Fibroblast of villous mesenchyme (primary cell): Measurements from ENCODE around the genes ZNF573, PPP1R14A and SPRED3.

DNA sequence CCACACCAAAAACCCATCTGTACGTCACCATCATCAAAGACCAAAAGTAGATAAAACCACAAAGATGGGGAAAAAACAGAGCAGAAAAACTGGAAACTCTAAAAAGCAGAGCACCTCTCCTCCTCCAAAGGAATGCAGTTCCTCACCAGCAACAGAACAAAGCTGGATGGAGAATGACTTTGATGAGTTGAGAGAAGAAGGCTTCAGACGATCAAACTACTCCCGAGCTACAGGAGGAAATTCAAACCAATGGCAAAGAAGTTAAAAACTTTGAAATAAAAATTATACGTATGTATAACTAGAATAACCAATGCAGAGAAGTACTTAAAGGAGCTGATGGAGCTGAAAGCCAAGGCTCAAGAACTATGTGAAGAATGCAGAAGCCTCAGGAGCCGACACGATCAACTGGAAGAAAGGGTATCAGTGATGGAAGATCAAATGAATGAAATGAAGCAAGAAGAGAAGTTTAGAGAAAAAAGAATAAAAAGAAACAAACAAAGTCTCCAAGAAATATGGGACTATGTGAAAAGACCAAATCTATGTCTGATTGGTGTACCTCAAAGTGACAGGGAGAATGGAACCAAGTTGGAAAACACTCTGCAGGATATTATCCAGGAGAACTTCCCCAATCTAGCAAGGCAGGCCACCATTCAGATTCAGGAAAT lies 39.3 kb downstream of the ZNF420 start:
- CAGE, long polyA plus RNA, result no peak

- CAGE, long polyA plus RNA, result no peak
These were observed 27.7 kb downstream of the ZNF607 start for GRCh38 chr19:37691609-37692543.

DNA sequence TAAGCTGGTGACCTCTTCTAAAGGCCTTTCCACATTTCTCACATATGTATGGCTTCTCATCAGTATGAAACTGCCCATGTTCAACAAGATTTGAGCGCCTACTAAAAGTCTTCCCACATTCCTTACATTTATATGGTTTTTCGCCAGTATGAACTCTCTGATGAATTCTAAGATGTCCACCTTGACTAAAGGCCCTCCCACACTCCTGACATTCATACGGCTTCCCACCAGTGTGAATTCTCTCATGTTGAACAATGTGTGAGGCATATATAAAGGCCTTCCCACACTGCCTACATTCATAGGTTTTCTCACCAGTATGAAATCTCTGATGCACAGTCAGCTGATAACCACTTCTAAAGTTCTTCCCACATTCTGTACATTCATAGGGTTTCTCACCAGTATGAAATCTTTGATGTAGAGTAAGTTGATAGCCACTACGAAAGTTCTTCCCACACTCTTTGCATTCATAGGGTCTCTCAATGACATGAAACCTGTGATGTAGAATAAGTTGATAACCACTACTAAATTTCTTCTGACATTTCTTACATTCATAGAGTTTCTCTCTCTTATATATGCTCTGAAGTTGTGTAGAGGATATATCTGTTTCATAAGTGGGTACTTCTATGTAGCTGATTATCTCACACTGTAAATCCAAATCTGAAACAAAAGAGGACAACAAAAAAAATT lies 20.1 kb upstream of the ZNF607 start:
- CAGE, long polyA plus RNA, result no peak

GRCh38 chr19:37771314-37771979 lies 7.9 kb downstream of the ZNF573 start:
- CAGE, long polyA plus RNA, result no peak

- CAGE, long polyA plus RNA, result no peak
These were observed at the start of gene ZNF573 for GRCh38 chr19:37778893-37780169. TSS of gene ZNF573 (minus strand) at chr19:37779586.

- CAGE, long polyA plus RNA, result no peak
These were observed 27.1 kb downstream of the SIPA1L3 start for GRCh38 chr19:37934056-37934541.

DNA sequence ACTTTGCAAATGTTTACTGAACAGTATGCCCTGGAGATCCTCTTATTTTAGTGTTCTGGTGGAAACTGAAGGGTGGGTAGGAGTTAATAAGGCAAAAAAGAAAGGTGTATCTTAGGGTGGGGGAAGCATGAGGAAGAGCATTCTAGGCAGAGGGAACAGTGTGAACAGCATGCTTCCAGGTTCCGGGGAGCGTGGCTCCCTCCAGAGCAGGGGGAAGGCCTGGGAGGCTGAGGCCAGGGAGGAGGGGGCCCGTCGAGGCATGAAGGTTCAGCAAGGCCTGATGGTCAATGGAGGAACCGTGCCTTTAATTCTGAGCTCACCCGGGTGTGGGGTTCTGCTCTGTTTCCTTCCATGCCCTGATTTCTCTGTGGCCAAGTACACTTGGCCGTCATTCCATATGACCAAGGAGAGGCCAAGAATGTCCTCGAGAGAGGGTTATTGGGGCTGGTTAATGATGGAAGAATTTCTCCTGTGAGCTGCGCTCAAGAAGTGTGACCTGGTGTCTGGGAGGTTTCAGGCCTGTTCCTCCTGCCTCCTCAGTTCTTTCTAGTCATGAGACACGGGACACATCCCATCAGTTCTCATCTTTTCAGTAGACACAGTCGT lies 73.5 kb downstream of the SIPA1L3 start:
- CAGE, long polyA plus RNA, result no peak

DNA sequence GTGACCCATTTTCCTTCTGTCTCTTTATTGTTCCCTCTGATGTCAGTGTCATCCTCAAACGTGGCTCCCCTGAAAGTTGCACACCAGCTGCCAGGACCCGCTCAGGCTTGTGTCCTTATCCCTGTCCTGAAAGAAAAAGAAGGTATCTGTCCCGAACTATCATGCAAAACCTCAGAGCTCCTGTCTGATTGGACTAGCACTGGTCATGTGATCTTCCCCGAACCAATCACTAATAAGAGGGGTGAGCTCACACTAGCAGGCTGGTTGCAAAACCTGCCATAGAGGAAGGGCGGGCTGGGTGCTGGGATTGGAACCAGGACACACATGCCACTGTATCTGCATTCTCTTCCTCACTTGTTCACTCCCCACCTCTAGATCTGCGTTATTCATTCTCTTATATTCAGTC lies 97.5 kb downstream of the SIPA1L3 start:
- CAGE, long polyA plus RNA, result no peak

- CAGE, long polyA plus RNA, result no peak
These were observed 116.3 kb downstream of the SIPA1L3 start for GRCh38 chr19:38023142-38023966.

DNA sequence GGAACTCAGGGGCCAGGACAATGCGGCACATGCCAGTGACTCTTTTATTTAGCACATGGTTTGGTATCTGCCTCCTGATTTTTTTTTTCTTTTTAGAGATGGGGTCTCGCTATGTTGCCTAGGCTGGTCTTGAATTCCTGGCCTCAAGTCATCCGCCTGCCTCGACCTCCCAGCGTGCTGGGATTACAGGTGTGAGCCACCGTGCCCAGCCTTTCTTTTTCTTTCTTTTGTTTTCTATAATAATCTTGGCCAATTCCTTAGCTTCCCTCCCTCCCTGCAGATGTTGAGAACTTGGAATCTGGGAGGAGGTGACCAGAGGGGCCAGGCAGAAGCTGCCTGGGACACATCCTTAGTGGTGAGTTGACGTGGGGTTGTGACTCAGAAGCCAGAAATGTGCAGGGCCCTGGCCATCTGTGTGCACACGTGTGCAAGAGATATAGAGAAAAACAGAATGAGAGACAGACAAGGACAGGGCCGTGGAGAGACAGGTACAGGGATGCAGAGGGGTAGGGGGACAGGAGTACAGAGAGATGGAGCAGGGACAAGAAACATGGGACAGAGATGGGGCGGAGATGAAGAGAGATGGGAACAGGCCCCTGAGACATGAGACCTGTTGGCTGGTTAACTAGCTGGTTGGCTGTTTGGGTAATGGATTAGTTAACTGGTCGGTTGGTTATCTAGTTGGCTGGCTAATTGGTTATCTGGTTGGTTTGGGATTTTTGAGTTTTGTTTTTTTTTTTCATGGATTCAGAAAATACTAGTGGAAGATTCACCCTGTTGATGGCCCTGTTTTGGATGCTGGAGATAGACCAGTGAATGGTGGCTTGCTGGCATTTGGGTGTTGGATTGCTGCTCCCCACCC lies 154.4 kb downstream of the SIPA1L3 start:
- CAGE, long polyA plus RNA, result no peak

GRCh38 chr19:38256081-38256865 lies at the start of gene PPP1R14A:
TSS of gene PPP1R14A (minus strand) at chr19:38256374.
- CAGE, long polyA plus RNA, result start-site peak on the minus strand at chr19:38256348-38256405, 390 and 1,488 reads in 2 replicates

GRCh38 chr19:38265421-38266042 lies 1.2 kb downstream of the SPINT2 start:
- CAGE, long polyA plus RNA, result no peak

DNA sequence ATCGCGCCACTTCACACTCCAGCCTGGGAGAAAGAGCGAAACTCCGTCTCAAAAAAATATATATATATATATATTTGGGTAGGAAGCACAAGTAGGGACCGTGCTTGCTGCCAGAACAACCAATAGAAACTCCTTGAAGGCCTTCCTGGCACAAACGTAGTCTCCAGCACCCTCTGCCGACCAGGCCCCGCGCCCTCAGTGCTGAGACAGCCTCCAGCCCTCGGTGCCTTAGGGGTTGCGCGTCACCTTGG lies 218 bp upstream of the CATSPERG start:
- CAGE, long polyA plus RNA, result no peak

DNA sequence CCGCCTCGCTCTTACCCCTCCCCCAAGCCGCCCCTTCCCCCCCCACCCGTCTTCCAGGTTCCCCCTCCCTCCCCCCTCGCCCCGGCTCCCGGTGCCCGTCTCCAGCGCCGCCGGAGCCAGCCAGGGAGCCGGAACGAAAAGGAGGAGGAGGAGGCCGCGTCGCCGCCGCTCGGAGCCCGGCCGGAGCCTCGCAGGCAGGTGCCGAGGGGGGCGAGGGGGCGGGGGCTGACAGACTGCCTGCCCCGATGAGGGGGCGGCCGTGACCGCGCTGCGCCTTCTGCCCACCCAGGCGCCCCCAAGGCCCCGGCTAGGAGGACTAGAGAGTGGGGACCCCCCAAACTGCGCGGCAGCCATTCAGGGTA lies at the start of gene SPRED3:
SPRED3 (plus strand) TSS at position 84 of the 362 bp plus-strand sequence.
- CAGE, long polyA plus RNA, result no peak

- CAGE, long polyA plus RNA, result no peak
These were observed 960 bp downstream of the SPRED3 start for GRCh38 chr19:38389031-38390282.

DNA sequence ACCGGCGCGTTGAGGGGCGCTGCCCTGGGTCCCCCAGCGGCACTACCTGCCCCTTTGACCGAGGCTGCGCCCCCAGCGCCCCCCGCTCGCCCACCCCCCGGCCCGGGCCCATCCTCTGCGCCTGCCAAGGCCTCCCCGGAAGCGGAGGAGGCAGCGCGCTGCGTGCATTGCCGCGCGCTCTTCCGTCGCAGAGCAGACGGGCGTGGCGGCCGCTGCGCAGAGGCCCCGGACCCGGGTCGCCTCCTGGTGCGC lies 7.1 kb downstream of the SPRED3 start:
- CAGE, long polyA plus RNA, result no peak

DNA sequence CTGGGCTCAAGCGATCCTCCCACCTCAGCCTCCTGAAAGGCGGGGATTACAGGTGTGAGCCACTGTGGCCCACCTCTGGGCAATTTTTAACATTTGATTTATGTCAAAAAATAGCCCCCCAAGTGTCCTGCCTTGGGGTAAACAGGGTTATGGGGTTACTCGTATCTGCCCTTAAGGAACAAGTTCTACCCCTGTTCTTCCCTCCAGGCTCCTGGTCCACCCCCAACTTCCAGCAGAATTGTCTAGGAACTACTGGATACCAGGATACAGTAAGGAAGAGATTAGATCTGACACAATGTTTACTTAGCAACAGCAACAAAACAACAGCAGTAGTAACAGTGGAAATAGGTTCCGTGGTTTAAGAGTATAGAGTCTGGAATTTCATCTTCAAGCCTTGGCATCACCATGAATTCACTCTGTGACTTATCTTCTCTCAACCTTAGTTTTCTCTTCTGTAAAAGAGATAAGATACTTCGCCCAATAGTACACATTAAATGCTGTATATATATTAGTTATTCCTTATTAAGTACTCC lies 1.8 kb upstream of the FAM98C start:
- CAGE, long polyA plus RNA, result no peak

- CAGE, long polyA plus RNA, result no peak
These were observed 3.9 kb downstream of the MAP4K1 start for GRCh38 chr19:38613756-38614362.

DNA sequence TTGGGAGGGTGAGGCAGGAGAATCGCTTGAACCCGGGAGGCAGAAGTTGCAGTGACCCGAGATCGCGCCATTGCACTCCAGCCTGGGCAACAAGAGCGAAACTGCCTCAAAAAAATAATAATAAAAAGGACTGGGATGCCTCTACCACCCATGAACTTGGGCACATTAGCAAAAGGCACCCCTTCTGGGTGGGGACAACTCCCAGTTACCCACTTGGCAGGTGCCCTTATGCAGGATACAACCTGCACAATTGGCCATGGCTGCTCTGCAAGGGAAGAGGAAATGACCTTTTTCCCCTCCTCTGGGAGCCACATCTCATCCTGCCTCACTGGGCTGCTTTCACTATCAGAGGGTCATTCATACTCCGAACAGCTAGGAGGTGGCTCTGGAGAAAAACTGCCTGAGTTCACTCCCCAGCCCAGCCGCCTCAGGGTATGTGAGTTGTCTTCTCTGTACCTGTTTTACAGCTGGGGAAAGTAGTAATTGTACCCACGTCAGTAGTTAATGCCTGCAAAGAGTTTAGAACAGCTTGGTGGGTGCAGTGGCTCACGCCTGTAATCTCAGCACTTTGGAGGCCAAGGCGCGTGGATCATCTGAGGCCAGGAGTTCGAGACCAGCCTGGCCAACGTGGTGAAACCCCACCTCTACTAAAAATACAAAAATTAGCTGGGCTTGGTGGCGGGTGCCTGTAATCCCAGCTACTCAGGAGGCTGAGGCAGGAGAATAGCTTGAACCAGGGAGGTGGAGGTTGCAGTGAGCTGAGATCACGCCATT lies 7.0 kb upstream of the ACTN4 start:
- CAGE, long polyA plus RNA, result no peak

DNA sequence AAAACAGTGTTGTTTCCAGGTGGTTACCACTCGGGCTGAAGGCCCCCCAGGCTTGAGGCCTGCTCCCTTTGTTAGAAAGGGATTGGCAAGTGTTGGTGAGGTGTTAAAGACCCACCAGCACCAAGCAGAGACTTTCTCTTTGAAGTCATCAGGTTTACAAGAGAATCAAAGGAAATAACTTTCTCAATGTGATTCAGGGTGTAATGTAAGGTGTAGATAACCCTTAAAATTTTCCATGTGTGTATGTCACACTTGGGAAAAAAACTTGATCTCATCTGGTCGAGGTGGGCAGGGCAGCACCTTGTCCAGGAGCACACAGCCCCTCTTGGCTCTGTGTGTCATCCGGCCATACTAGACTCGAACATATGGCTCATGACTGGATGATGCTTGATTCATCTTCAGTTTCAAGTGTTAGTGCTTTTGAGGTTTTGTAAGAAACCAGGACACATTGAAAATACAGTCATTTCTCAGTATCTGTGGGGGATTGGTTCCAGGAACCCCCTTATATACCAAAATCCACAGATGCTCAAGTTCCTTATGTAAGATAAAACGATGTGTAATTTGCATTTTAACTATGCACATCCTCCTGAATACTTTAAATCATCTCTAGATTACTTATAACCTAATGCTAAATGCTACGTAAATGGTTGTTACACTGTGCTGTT lies 7.9 kb downstream of the ACTN4 start:
- CAGE, long polyA plus RNA, result no peak